ENCODE measurements around the genes DVL1 and ATAD3A.

GRCh38 chr1:1312458-1313405 is 4.3 kb downstream of the PUSL1 start:
- RAMPAGE, long total RNA = no peak
- RRBS = 95% methylated on average over 14 of the region's 54 CpGs

DNA sequence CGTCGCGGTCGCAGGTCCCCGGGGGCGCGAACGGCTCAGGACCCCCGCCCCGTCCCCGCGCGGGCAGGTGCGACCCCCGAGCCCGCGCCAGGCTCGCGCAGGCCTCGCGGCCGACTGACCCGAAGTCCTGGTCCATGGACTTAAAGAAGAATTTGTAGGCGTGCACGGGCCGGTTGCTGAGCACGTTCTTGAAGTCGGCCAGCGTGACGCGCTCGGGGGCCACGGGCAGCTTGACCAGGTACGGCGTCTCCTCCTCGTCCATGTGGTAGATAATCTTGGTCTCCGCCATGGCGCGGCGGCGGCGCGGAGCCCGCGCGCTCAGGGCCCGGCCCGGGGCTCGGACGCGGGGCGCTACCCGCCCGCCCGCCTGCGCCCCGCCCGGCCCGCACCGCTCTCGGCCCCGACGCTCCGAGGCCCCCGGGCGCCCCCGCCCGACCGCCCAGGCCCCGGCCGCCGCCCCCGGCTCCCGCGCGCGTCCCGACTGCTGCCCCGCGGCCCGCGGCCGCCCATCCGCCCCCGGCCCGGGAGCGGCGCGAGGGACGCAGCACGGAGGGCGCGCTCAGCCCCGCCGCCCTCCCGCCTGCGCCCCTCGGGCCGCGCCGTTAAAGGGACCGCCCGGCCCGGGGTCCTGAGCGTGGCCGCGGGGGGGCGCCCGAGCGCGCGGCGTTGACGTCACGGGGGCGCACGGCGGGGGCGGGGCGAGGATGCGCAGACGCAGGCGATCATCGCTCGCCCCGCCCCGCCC is at the start of gene DVL1:
TSS of gene DVL1 (minus strand) at position 642 of the 745 bp plus-strand sequence.
- RAMPAGE, long total RNA = no peak
- RRBS = 1% methylated on average over 51 of the region's 127 CpGs

- RAMPAGE, long total RNA = no peak
- RRBS = no CpG with 5 or more reads among the region's 5 CpGs
These were observed 1.0 kb upstream of the ATAD3B start for GRCh38 chr1:1470640-1470844.

- RAMPAGE, long total RNA = no peak
- RRBS = no CpG with 5 or more reads among the region's 47 CpGs
These were observed 6.5 kb downstream of the ATAD3B start for GRCh38 chr1:1477736-1478863.

GRCh38 chr1:1510765-1511304 is 1.1 kb upstream of the ATAD3A start:
- RAMPAGE, long total RNA = no peak
- RRBS = no CpG with 5 or more reads among the region's 17 CpGs

DNA sequence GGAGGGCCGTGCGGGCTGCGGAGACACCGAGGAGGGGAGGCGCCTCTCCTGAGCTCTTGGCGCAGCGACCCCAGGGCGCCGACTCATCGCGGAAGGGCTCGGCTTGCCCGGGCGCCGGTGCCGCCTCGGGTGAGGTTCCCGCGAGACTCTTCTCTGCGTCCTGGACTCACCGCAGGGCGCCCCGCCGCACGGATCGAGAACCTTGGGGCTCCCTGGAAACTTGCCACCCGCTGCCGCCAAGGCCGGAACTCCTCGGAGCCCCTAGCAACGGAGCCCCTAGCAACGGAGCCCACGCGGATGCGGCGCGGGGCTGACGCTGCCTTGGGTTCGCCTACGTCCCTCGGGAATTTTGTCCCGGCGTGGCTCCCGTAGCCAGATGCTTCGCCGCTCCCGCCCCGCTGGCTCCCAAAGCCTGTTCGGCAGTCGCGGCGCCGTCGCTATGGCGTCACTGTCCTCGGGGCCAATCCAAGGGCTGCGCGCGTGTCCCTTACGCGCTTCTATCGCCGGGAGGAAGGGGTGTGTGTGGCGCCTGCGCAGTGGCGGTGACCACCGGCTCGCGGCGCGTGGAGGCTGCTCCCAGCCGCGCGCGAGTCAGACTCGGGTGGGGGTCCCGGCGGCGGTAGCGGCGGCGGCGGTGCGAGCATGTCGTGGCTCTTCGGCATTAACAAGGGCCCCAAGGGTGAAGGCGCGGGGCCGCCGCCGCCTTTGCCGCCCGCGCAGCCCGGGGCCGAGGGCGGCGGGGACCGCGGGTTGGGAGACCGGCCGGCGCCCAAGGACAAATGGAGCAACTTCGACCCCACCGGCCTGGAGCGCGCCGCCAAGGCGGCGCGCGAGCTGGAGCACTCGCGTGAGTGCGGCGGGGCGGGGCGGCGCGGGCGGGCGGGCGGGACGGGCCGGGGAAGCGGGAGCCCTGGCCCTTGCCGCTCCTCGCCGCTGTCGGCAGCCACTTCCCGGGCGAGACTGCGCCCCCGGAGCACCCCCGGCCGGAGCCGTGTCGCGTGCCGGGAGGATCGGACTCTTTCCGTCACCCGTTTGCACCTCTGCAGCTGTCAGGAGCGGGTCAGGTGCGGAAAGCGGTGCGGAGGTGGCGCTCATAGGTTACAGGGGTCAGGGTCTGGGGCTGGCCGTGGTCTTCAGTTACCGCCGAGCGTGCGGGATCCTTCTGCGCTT is at the start of gene ATAD3A:
TSS of gene ATAD3A (plus strand) at position 536 of the 1,170 bp plus-strand sequence.
- RAMPAGE, long total RNA = no peak
- RRBS = 2% methylated on average over 11 of the region's 154 CpGs

GRCh38 chr1:1541553-1542550 is 1.4 kb upstream of the TMEM240 start:
- RAMPAGE, long total RNA = no peak
- RRBS = no CpG with 5 or more reads among the region's 41 CpGs

DNA sequence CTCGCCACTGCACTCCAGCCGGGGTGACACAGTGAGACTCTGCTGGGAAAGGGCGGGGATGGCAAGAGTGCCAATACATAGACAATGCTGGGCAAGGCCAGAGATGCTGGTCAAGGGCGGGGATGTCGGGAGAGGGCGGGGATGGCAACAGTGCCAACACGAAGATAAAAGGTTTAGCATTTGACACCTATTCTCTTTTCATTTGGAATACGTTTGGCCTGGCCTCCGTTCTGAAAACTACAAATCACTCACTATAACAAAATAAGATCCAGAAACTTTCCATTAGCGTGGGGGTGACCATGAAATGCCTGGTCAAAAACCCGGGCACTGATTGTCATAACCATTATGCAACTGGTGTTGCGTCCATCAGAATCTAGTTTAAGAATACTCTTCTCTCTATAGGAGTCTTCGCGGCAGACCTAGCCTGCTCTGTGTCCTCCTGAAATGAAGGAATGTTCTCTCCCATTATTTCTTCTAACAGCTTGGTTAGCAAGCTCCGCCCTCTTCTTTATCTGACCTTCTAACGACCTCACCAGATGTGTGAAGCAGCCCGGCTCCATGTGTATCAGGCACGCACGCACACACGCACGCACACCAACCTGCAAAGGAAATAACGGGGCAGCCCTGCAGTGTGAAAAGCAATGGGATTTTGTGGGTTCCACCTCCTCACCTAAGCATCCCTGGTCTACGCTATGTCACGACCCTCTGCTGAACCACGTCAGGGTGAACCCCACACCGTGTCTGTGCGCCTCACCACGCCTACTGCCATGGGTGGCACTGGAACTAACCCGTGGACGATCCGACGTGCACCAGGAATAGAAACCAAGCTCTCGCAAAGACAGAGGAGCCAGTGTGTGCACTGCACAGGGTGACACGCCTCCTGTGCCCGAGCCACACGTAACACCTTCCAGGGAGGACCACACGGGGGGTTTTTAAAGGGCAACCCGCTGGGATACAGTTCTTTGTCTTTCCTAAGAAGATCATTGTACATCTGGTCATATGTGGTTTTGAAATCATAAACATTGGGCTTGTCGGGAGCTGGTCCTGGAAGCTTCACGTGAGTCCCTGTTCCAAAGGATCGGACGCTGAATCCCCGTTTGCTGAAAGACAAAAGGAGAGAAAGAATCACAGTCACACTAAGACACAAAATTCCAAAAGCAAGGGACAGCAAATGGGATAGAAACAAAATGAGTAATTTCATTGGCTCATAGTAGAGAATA is 10.4 kb downstream of the SSU72 start:
- RAMPAGE, long total RNA = no peak
- RRBS = no CpG with 5 or more reads among the region's 43 CpGs

DNA sequence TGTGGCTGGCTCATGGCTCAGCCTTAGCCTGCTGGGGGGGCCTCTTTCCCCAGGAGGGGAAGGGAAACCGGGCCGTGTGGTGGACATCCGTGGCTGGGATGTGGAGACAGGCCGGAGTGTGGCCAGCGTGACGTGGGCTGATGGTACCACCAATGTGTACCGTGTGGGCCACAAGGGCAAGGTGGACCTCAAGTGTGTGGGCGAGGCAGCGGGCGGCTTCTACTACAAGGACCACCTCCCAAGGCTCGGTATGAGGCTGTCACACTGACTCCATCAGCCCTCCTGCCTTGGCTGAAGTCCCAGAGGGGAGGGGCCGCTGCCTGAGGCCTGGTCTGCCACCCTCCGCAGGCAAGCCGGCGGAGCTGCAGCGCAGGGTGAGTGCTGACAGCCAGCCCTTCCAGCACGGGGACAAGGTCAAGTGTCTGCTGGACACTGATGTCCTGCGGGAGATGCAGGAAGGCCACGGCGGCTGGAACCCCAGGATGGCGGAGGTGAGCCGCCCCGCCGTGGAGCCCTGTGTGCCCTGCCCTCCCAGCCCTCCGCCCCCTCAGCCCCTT is 7.0 kb upstream of the MMP23B start:
- RAMPAGE, long total RNA = no peak
- RRBS = 92% methylated on average over 4 of the region's 25 CpGs

DNA sequence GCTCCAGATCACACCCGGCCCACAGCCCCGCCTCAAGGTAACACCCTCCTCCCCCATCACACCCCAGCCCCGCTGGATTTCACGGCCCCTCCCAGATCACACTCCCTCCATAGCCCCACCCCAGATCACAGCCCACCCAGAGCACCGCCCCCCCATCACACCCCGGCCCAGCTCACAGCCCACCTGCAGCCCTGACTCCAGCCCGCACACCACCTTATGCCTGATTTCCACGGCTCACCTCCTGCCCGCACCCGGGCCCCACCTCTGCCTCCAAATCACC is 2.2 kb upstream of the MMP23B start:
- RAMPAGE, long total RNA = no peak
- RRBS = 47% methylated on average over 4 of the region's 10 CpGs

- RAMPAGE, long total RNA = no peak
- RRBS = 28% methylated on average over 47 of the region's 127 CpGs
These were observed 1.4 kb upstream of the MMP23B start for GRCh38 chr1:1630233-1631364.

DNA sequence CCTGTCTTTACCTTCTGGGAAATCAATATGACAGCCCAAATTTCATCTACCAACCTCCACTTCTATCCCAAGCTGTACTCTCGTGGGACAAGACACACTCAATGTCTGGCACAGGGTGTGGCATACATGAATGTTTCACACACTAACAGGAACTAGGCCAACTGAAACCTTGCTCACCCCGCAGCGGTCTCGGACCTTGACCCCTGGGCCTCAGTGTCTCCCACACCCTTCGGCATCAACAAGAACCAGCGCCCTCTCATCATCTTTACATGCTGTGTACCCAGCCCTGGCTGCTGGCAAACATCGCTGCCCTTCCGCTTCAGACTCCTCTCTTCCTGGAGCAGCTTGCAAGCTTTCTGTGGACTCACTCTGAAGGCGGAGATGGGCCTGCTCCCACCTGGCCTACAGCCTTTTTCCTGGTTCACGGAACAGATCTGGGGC is 10.6 kb downstream of the CDK11B start:
- RAMPAGE, long total RNA = no peak
- RRBS = no CpG with 5 or more reads among the region's 10 CpGs

DNA sequence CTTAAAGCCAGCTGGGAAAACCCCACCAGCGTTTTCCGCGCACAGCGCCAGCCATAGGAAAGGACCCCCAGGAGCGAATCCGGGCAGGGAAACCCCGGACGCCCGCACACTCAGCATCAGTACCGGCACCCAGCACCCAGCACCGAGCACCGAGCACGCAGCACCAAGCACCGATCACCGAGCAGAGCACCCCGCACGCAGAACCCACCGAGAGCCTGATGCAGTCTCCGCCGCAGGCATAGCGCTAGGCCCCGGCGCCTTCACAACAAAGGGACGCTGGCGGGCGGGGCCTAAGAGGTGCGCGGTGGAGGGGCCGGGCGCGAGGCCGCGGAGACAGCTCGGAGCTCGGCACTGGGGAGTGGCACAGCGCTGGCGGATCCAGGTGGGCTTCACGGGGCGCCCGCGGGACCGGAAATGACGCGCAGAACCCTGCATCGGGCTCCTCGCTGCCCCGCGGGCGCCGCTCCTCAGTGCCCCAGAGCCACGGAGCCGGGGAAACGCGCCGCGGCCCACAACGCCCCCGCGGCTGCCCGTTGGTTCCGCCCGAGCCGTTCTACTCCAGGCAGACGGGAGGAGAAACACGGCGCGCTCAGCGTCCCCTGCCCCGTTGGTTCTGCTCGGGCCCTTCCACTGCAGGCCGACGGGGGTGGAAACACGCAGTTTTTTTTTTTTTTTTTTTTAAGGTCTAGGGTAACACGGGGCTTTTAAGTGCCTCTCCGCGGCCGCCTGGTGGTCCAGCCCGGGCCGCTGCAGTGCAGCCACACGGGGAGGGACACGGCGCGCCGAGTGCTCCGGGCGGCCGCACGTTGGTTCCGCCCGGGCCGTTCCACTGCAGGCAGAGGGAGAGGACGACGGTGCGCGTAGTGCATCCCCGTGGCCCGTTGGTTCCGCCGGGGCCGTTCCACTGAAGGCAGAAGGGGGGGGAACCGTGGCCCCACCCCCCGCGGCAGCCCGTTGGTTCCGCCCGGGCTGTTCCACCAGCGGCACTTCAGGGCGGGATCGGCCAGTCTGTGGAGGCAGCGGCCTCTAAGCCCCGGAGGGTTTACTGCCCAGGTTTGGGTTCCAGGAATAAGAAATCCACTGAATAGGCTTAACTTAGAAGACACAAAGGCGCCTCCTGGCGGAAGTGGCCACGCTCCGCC is 21.7 kb upstream of the CDK11A start:
- RAMPAGE, long total RNA = no peak
- RRBS = no CpG with 5 or more reads among the region's 115 CpGs

- RAMPAGE, long total RNA = no peak
- RRBS = no CpG with 5 or more reads among the region's 14 CpGs
These were observed 31.8 kb downstream of the GNB1 start for GRCh38 chr1:1858998-1859641.

DNA sequence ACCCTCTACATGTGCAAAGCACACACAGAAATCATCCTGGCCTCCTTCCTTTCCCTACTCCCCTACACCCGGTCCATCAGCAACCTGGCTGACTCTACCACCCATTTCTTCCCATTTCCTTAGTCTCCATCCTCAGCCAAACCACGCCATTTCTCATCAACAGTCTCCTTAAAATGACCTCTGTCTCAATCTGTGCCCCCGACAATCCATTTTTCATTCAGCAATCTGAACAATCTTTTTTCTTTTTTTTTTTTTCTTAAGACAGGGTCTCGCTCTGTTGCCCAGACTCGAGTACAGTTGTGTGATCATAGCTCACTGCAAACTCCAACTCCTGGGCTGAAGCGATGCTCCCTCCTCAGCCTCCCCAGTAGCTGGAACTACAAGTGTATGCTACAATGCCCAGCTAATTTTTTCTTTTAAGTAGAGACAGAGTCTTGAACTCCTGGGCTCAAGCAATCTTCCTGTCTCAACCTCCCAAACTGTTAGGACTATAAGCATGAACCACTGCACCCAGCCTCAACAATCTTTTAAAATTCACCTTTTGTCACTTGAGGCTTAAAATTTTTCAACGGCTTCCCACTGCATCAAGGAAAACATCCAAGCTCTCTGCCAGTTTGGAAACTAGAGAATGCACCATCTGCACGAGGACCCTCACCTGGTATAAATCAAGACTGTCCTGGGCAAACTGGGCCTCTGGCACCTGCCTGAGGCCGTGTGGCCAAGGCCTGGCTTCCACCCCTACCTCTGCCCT is 18.9 kb downstream of the GNB1 start:
- RAMPAGE, long total RNA = no peak
- RRBS = no CpG with 5 or more reads among the region's 9 CpGs

DNA sequence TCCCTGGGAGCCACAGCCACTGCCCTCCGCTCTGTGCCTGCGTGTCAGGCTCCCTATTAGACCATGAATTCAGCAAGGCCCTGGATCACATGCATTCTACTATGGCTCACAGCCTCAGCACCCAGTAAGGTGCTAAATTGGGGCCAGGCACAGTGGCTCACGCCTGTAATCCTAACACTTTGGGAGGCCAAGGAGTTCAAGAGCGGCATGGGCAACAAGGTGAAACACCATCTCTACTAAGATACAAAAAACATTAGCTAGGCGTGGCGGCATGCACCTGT is 8.9 kb downstream of the GNB1 start:
- RAMPAGE, long total RNA = no peak
- RRBS = no CpG with 5 or more reads among the region's 6 CpGs

DNA sequence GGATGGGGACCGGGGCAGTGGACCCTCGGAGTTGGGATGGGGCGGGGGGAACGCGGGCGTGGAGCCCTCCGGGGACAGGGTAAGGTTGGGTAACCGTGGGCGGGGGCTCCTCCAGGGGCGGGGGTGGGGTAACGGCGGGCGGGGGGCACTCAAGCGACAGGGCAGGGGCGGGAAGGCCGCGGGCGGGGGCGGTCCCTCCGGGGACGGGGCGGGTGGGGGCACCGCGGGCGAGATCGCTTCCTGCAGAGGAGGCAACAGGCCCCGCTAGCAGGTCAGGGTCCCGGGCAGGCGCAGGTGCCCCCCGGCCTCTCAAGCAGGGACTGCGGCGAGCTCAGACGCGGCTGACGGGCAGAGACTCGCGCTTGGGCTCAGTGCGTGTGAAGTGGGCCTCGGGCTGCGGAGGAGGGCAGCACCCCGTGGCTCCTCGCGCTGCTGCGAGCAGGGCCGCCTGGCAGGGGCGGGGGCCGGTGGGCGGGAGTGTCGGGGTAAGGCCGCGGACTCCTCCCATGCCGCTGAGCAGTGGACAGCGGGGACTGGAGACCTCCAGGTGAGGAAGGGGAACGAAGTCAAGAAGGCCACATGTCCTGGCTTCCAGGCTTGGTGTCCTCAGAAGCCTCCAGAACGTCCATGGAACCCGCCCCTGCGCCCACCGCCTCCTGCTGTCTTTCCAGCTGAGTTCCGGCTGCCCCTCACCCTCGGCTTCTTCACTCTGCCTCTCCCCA is 579 bp upstream of the GNB1 start:
- RAMPAGE, long total RNA = no peak
- RRBS = 5% methylated on average over 17 of the region's 60 CpGs

DNA sequence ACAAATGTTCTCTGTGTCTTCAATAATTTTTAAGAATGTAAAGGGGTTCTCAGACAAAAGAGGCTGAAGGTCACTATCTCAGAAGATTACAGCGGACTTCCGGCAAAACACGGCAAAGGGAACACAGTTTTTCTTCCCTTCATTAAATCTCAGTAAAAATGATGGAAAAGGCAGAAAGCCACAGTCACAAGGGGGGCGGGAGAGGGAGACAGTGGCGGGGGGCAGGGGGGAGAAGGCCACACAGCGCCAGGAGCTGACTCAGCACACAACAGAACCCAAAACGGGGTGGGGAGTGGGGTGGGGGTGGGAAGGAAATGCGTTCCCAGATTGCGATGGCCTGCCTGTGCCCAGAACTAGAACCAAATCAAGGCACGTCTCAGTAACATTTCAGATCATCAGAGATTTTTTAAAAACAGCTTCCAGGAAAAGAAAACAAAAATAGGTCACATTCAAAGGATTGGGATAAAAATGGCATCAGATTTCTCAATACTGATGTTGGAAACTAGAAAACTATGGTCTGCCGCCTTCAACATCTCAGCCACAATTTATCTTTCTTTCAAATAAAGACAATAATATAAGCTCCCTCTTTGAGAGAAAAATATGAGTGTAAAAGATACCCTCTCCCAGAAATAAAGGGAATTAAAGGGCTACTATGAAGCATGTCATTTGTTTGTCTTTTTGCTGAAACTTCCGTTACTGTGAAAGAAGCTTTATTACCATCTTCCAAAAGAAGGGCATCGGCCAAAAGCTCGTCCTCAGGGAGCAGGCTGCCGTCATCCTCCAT is 13.2 kb downstream of the CFAP74 start:
- RAMPAGE, long total RNA = no peak
- RRBS = no CpG with 5 or more reads among the region's 15 CpGs

DNA sequence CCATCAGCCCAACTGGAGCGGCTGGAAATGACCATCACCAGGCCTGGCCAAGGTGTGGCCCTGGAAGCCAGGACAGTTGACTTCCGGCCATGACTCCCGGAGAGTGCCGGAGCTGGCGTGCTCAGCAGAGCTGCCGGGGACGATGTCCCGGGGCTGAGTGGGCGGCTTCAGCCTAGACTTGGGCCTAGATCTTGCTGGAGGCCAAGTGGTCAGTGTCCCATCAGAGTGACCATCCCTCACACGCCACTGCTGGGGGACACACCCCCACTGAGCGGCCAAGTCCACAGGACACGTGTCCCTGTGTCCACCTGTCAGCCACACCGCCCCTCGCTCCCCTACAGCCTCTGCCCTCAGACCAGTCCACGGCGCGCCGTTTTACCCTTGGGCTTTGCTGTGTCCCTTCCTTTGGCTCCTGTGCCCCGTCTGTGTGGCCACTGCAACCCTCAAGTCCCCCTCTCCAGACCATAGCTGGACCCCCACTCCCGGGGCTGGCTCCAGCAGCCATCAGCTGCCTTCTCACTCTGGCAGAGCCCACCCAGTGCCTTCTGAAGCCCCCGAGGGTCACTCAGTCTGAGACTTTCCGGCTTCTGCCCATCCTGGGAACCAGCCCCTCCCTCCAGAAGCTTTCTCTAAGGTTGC is 4.0 kb downstream of the FAAP20 start:
- RAMPAGE, long total RNA = no peak
- RRBS = 62% methylated on average over 5 of the region's 22 CpGs

GRCh38 chr1:2193611-2194232 is 850 bp downstream of the FAAP20 start:
- RAMPAGE, long total RNA = no peak
- RRBS = 69% methylated on average over 11 of the region's 36 CpGs

Measured in hepatocyte (in vitro differentiated cells and primary cell).